Thoracic aorta endothelial cell (primary cell): ENCODE measurements around a stretch of chr2.

DNA sequence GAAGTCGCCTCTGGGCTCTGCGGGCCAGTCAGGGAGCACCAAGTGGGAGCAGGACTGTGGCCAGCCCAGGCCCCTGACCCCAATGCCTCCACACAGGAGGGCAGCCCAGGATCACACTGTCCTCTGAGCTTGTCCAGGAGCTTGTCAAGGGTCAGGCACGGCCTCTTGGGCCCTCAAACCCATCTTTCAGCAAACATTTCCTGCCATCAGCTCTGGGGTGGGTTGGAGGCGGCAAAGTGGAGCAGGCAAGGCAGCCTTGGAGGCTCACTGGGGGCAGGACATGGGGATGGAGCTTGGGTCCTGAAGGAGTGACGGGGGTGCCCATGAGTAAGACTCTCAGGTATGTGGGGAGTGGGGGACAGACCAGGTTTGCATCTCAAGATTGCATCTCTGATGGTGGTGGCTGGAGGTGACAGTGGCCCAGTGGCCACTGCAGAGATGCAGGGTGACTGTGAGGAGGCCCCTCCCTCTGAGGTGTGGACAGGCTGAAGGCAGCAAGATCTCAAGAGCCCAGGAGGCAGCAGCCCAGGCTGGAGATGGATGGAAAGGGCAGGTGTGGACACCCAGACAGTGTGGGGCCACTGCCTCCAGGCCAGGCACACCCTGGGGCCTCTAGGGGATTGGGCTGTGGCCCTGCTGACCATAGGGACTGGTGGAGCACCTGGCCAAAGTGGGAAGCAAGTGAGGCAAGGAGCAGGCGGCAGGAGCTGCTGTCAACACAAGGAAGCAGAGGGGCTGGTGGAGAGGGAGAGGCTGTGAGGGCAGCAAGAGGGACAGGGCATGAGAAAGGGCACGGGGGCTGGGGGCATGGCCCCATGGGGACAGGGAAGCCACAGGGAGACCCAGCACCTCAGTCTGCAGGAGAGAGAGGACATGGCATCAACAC lies 10.6 kb downstream of the SNED1 start:
- CAGE, long polyA plus RNA: no peak

DNA sequence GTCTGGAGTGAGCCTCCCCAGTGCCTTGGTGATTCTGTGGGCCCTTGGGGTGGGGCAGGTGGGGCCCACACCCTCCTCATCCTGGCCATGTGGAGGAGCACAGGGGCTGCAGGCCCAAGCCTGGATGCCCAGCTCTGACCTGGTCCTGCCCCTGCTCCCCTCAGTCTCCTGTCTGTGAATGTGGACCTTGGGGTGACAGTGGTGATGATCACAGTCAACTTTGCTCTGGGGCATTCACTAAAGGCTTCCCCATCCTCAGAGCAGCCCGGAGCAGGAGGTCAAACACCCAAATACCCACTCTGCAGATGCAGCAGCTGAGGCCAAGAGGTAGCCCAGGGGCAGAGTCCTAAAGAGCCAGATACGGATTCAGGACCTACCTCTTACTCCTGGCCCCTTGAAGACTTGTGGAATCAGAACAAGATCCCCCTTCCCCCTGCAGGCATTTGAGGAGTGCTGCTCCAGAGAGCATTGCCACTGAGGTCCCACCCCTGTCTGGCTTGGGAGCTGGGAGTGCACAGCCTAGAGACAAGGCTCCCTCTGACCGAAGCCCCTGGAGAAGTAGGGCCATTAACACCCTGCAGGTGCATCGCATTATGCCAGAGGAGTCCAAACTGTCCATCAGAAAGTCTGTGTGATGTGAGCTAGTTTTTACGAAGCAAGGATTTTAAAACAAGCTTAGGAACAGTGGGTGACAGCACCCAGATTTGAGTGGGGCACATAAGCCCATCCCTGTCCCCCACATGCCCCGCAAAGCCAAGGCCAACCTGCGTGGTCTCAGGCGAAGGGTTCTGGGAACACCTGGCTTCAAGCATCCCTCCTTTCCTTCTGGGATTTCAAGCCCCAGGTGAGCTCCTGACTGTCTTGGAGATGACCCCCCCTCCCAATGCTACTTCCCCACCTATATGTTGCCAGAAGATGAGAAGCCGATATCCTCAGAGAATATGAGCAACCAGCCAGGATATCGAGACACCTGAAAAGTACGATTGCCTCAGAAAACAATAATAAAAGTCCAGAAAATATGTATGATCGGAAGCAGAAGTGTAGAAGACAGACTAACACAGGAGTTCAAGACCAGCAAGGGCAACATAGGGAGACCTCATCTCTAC lies 48.4 kb downstream of the MTERF4 start:
- CAGE, long polyA plus RNA: no peak

- CAGE, long polyA plus RNA: no peak
Measured at GRCh38 chr2:241242362-241242776, 53.9 kb downstream of the ANO7 start.

DNA sequence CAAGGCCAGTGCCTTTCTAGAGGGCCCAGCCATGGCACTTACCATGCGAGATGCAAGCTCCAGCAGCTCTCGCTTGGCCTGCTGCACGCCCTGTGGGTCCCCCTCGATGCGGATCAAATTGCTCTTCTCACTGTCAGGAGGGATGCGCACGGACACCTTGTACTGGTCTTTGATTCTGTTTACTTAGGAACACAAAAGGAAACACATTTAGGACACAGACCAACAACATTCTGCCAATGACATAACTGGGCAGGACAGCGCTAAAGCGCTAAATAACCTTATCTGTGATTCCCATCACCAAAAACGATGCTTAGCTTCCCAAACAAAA lies 61.3 kb downstream of the ANO7 start:
- CAGE, long polyA plus RNA: no peak

- CAGE, long polyA plus RNA: no peak
Measured at GRCh38 chr2:241285196-241285621, 30.3 kb downstream of the HDLBP start.

DNA sequence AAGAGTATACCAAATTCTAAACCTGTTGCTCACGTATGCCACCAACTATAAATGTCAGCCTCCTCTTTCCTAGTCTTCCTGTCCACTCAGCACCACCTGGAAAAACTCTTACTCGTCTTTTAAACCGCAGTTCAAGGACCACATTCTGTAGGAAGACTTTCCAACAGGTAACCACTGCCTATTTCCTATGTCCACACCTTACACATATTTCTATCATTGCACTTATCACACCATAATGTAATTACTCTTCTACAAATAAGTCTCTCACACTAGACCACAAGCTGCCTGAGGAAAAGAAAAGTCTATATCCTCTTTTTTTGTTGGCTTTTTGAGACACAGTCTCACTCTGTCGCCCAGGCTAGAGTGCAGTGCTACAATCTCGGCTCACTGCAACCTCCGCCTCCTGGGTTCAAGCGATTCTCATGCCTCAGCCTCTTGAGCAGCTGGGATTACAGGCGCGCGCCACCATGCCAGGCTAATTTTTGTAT lies 2.5 kb downstream of the HDLBP start:
- CAGE, long polyA plus RNA: no peak

- CAGE, long polyA plus RNA: no peak
Measured at GRCh38 chr2:241489836-241490834, 18.2 kb downstream of the STK25 start.

- CAGE, long polyA plus RNA: no peak
Measured at GRCh38 chr2:241496133-241496640, 12.2 kb downstream of the STK25 start.

- CAGE, long polyA plus RNA: no peak
Measured at GRCh38 chr2:241505586-241506213, 2.7 kb downstream of the STK25 start.

DNA sequence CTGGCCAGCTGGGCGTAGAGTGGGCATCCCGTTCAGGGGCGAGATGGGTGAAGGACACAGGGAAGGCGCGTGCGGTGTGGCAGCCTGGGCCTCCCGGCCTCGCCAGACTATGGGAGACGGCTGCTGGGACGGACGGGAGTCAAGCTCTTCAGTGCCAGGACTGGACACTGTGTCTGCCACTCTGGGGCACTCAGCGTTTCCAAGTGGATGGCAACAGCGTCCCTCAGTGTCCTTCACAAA lies 16.4 kb upstream of the BOK start:
- CAGE, long polyA plus RNA: no peak

- CAGE, long polyA plus RNA: no peak
Measured at GRCh38 chr2:241559786-241560646, 1.5 kb downstream of the BOK start.

GRCh38 chr2:241637799-241638577 lies 495 bp downstream of the ATG4B start:
- CAGE, long polyA plus RNA: no peak

- CAGE, long polyA plus RNA: no peak
Measured at GRCh38 chr2:241661541-241662184, 24.2 kb downstream of the ATG4B start.

DNA sequence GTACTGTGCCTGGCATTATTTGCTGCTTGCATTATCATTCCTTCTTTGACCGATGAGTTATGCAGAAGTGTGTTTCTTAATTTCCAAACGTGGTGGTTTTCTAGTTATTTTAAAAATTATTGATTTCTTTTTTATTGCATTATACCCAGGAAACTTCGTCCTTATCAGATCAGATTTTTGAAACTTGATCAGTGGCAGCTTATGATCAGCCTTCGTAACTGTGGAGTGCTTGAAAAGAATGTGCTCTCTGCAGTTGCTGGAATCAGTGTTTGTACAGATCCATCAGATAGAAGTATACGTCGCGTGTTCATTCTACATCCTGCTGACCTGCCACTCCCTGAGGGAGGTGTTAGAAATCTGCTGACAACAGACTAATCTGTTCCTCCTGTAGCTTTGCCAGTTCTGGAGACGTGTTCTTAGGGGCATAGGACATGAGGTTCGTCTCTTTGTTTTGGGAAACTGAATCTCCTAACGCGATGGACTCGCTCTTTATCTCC lies 17.6 kb upstream of the GAL3ST2 start:
- CAGE, long polyA plus RNA: no peak

DNA sequence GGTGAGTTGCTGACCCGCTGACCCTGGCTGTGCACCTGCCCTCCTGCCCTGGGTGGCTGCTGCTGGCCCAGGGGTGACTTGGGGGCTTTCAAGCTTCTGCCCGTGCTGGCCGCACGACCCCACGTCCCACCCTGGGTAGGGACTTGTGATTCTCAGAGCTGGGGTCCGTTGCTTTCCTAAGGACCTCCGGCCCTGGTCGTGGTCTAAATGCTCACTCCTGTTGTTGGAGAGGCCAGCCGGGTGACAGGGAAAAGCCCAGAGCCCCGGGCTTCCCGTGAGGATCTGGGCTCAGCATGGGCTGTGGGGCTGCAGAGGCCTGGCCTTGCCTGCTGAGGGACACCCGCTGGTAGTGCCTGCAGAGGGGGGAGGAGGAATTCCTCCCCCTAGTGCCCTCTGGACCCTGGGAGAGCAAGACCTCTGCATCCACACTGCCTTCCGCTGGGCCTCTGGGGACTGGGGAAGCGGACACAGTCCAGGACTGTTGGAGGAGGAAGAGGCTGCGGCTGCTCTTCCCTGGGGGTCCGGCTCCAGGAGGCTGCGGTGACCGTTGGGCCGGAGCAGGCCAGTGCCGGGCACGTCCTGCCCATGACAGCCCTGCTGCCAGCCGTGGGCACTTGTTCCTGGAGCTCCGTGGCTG lies 6.2 kb upstream of the GAL3ST2 start:
- CAGE, long polyA plus RNA: no peak

GRCh38 chr2:241778086-241778653 lies 1.5 kb downstream of the GAL3ST2 start:
- CAGE, long polyA plus RNA: no peak

DNA sequence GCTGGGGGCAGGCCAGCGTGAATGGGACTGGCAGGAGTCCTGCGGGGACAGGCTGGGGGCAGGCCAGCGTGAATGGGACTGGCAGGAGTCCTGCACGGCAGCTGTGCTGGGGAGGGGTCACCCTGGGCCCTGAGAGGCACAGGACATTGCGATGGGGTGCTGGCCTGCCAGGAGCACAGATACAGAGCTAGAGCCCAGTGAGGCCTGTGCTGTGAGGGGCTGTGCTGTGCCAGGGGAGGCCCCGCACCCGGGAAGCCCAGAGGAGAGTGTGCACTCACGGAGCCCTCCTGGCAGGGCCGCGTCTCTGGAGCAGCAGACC lies 1.8 kb downstream of the NEU4 start:
- CAGE, long polyA plus RNA: no peak

- CAGE, long polyA plus RNA: no peak
Measured at GRCh38 chr2:241818709-241819405, 9.9 kb downstream of the NEU4 start.

DNA sequence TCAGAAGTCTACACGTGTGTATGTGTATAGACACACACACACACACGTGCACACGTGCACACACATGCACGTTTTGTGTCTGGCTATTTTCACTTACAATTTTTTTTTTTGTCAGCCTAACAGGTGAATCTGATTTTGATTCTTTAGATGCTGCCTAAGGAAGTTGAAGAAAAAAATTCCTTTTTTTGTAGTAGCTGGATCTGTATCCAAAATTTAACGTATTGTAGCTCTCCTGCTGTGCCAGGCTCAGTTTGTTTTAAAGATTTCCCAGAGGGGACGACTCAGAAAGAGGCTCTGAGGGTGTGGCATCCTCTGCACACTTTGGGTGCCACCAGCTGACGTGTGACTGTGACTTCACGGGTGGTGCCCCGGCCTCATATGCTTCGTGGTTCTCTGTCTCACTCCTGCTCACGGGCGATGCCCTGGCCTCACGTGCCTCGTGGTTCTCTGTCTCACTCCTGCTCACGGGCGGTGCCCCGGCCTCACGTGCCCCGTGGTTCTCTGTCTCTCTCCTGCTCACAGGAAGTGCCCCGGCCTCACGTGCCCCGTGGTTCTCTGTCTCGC lies 84.7 kb upstream of the FAM240C start:
- CAGE, long polyA plus RNA: no peak

- CAGE, long polyA plus RNA: no peak
Measured at GRCh38 chr2:241989900-241990555, 89.8 kb upstream of the FAM240C start.